HCT116 (cell line): ENCODE measurements around a stretch of chr18.

DNA sequence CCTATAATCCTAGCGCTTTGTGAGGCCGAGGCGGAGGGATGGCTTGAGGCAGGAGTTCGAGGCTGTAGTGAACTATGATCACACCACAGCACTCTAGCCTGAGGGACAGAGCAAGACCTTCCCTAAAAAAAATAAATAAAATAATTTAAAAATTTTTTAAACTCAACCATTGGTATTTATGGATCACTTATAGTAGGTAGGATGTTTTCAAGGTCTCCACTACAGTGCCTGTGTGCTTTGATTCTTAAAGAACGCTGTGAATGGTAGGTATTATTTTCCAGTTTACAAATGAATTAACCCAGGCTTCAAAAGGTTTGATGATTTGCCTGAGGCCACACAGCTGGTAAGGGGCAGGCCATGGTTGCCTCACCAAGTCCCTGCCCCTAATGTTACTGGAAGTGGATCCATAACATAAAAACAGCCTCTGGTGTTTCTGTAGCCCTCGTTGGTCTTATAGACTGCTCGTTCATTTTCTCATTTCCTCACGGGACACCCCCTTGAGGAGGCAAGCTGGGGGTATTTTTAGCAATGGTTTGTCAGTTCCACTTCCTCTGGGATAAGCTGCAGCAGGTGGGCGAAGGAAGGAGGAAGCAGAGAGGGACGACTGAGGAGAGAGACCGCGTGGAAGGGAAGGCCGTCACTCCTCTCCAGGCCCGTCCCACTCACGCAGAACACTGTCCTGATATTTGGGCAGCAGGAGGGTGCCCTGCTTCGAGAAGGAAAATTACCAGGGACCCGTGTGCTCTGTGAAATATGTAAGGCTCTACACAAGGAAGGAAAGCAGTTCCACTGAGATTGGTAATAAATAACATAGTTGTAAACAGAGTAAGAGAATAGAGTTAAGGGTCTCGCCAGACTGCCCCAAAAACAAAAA, 32.9 kb upstream of the NDUFV2 start:
- RRBS, result no CpG with 5 or more reads among the region's 18 CpGs

DNA sequence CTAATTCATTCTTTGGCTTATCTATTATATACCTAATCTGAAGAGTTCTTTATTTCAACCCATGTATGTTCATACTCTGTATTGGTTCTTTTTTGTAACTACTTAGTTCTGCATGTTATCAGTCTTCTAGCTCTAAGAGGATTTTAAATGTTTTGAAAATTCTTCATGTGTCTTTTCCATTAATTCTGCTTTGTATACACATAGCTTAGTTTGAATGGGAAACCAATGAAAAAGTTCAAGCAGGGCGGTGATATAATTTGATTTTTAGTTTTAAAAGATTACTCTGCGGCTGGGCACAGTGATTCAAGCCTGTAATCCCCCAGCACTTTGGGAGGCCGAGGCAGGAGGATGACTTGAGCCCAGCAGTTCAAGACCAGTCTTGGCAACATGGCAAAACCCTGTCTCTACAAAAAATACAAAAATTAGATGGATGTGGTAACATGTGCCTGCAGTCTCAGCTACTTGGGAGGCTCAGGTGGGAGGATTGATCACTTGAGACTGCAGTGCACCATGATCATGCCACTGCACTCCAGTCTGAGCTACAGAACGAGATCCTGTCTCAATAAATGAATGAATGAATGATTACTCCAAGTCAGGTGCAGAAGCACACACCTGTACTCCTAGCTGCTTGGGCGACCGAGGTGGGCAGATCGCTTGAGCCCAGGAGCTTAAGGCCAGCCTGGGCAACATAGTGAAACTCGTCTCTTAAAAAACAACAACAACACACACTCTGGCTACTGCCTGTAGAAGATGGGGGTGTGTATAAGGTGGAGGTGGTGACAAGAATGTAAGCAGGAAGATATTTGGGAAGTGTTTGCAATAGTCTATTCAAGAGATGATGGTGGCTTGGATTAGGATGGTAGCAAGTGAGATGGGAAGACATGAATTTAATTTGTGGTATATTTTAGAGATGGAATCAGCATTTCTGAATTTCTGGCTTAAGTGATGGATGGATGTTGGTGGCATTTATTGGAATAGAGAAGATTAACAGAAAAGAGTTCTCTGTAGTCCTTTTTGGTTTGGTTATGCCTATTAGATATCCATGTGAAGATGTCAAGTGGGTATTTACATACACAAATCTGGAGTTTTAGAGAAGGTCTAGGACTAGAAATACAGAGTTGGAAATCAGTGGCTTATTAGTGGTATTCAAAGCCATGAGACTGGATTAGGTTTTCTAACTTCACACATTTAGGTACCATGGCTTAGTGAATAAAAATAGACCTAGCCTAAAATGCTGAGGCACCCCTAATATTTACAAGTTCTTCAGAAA, 17.7 kb downstream of the ANKRD12 start:
- RRBS, result no CpG with 5 or more reads among the region's 8 CpGs

DNA sequence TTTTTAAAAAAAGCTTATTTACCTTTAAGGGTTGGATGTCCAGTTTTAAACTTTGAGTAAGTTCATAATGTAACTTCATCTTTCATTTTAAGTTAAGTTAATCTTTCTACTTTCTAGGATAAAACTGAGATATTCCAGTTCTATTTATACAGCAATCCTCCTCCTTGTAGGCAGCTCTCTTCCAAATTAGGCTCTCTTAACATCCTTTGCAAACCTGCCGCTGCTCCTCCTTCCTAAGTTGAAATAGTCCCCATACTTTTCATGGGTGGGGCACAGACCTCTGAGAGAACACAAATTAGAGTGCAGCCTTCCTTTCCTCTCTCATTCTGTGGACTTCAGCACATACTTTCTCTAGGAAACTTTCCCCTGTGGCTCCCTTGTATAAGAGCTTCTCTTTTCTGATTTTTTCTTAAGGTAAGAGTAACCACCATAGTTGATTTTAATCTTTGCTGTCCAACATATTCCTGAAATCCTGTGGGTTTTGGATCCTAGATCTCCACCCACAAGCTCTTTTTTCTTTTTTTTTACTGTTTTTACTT, 28.3 kb downstream of the TWSG1 start:
- RRBS, result no CpG with 5 or more reads among the region's 1 CpG

- RRBS, result no CpG with 5 or more reads among the region's 9 CpGs
These were observed 1.3 kb upstream of the RALBP1 start for GRCh38 chr18:9473965-9474462.

- RRBS, result no CpG with 5 or more reads among the region's 5 CpGs
These were observed 1.6 kb upstream of the PPP4R1 start for GRCh38 chr18:9615904-9616493.

GRCh38 chr18:9709442-9710043, 1.4 kb downstream of the RAB31 start:
- RRBS, result 95% methylated on average over 3 of the region's 15 CpGs

- RRBS, result no CpG with 5 or more reads among the region's 6 CpGs
These were observed 8.3 kb downstream of the RAB31 start for GRCh38 chr18:9716361-9716886.

DNA sequence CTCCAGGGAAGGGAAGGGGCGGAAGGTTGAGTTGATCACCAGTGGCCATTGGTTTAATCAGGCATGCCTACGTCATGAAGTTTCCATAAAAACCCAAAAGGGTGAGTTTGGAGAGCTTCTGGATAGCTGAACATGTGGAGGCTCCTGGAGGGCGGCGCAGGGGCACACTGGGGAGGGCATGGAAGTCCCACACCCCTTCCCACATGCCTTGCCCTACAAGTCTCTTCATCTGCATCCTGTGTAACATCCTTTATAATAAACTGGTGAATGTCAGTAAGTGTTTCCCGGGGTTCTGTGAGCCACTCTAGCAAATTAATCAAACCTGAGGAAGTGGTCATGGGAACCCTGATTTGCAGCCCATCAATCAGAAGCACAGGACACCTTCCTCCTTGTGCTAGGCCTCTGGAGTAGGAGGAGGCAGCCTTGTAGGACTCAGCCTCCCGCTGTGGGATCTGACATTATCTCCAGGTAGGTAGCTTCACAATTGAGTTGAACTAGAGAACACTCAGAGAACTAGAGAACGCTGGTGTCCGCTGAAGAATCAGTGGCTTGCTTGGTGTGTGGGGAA, 30.4 kb downstream of the RAB31 start:
- RRBS, result no CpG with 5 or more reads among the region's 8 CpGs

- RRBS, result no CpG with 5 or more reads among the region's 23 CpGs
These were observed 77.2 kb upstream of the TXNDC2 start for GRCh38 chr18:9808154-9809360.

DNA sequence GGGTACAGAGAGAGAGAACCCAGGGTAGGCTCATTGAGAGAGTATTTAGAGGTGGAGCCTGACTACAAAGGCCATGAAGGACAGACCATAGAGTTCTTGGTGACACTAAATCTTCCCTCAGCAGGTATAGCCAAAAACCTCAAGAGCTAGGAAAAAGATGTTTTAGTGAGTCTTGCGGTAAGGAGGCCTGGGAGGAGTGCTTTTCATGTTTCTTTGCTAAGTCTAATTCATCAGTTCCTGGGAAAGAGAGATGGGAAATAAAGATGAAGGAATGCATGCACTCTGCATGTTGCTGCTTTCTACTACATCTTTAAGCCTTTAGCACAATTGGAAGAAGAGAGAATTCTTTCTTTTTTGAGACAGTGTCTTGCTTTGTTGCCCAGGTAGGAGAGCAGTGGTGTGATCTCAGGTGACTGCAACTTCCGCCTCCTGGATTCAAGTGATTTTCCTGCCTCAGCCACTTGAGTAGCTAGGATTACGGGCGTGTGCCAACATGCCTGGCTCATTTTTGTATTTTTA, 19.4 kb downstream of the VAPA start:
- RRBS, result no CpG with 5 or more reads among the region's 4 CpGs

GRCh38 chr18:9955927-9956429, 42.2 kb downstream of the VAPA start:
- RRBS, result no CpG with 5 or more reads among the region's 4 CpGs

- RRBS, result no CpG with 5 or more reads among the region's 9 CpGs
These were observed 78.7 kb downstream of the VAPA start for GRCh38 chr18:9992453-9993010.

DNA sequence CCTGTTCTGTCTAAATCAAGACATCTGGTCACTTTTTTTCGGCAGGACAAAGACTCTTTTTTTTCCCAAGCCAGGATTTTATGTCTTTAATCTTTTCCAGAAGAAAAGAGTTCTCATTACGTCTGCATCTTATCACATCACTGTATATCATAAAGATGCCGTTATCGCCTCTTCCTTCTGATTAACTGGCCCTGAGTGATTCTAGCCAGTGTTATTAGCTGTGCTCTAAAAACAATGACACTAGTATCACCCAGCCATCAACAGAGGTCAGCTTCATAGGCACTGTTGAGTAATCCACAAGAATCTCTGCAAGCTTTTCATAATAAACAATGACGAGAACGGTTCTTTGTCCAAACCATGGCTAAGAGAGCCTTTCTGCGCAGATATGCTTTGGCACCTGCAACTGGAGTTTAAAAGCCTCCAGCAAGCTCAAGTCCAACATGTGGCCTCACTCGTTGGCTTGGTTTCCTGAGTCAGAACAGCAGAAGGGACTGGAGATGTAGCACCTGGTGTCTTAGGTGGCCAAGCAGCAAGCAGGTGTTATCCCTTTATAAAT, 138.3 kb downstream of the VAPA start:
- RRBS, result no CpG with 5 or more reads among the region's 8 CpGs

DNA sequence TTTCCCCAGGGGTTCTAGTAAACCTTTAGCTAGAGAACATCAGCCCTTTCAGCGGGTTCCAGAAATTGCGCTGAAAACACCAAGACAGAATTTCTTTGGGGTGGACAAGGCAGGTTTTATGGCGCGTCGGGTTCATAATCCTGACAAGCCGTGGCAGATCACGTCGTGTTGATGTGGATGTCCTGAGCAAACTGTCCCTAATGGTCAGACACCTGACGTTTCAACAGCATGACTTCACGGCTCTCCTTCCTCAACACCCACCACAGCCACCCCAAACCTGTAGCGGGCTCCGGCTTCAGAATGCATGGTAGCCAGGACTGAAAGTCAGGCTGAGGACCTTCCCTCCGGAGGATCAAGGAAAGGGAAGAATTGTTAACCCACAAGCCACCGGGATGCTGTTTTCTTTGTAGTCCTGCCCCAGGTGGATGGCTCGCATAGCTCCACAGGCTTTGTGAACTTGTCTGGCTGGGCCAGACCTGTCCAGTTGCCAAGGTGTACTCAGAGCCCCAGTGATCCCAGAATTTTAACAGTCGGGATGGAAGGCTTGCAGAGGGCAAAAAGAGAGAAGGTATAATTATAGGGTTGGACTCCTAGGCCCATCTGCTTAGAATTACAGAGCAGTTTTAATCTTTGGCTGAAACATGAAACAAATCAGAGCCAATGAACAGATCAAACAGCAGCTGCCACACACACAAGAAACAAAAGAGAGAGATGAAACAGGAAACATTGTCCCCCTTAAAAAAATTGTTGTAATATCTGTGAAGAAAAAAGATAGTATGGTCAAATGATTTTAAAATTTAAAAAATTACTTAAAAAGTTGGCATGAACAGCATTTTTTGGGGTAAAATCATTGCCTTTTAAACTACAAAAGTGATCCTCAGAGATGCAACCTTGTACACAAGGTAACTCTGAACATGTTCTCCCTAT, 1.6 kb downstream of the APCDD1 start:
- RRBS, result 86% methylated on average over 2 of the region's 16 CpGs

GRCh38 chr18:10518371-10519230, 7.2 kb upstream of the NAPG start:
- RRBS, result no CpG with 5 or more reads among the region's 11 CpGs

GRCh38 chr18:10927350-10927875, 222.0 kb downstream of the PIEZO2 start:
- RRBS, result no CpG with 5 or more reads among the region's 9 CpGs

- RRBS, result no CpG with 5 or more reads among the region's 2 CpGs
These were observed 92.8 kb downstream of the PIEZO2 start for GRCh38 chr18:11056637-11056978.

- RRBS, result no CpG with 5 or more reads among the region's 4 CpGs
These were observed 29.4 kb downstream of the PIEZO2 start for GRCh38 chr18:11119962-11120420.

DNA sequence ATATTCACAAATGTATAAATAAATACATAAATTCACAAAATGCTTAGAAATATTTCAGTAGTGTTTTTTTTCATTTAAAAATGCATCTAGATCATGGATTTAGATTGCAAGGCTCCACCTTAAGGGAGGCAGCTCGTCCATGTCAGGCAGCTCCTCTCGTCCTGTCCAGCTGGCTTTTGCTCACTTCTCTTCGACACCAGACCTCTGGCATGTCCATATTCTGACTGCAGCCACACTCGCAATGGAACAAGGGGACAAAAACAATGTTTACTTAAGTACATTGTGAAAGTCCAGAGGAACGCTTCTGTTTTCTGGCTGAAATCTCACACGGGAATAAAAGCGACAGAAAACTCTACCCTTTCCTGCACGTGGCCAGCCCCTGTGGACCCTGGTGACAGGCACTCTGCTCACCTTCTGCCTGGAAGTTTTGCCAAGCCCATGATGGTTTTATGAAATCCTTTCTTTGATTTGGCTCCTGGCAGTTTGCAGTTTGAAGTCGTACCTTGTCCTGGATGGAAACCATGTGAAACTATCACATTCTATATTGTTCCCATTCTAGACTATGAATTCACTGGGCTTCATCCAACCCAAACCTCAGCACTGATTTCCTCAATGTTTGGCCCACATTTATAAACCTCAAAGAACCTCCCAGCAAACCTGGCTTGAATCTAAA, 134.2 kb upstream of the PIEZO2 start:
- RRBS, result no CpG with 5 or more reads among the region's 9 CpGs

- RRBS, result 79% methylated on average over 4 of the region's 14 CpGs
These were observed 19.5 kb upstream of the GNAL start for GRCh38 chr18:11669478-11670045.